Neural progenitor cell (in vitro differentiated cells): ENCODE results near the genes SMARCB1, DERL3 and GGT5.

DNA sequence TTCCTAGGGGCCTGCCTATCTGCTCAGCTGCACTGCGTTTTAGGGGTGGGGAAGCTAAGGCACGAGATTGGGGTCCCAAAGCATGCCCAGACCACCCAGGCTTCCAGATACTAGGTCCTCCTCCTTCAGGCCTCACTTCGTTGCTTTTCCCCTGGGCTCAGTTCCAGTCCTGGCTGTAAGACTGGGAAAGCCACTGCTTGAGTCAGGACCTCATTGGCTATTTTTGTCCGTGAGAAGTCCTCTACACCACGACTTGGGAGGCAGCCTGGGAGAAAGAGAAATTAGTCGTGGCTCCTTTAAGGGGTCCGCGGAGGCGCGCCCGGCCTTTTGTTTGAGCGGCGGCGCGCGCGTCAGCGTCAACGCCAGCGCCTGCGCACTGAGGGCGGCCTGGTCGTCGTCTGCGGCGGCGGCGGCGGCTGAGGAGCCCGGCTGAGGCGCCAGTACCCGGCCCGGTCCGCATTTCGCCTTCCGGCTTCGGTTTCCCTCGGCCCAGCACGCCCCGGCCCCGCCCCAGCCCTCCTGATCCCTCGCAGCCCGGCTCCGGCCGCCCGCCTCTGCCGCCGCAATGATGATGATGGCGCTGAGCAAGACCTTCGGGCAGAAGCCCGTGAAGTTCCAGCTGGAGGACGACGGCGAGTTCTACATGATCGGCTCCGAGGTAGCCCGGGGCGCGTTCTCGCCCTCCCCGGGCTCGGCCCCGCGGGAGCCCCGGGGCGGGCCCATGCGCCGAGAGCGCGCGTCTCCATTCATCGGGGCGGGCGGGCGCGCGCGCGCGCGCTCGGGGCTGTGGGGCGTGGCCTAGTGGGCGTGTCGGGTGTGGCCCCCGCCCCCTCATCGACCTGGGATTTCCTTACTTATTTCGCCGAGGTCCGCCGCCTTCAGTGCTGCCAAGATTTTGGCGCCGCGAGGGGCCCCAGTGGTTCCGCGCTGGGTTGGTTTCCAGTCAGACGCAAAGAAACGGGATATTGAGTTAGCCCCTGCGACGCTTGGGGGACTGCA lies at the start of gene SMARCB1:
Gene SMARCB1, plus strand, starts transcription at position 362 of the 999 bp plus-strand sequence.
- RAMPAGE, long total RNA, result no peak

DNA sequence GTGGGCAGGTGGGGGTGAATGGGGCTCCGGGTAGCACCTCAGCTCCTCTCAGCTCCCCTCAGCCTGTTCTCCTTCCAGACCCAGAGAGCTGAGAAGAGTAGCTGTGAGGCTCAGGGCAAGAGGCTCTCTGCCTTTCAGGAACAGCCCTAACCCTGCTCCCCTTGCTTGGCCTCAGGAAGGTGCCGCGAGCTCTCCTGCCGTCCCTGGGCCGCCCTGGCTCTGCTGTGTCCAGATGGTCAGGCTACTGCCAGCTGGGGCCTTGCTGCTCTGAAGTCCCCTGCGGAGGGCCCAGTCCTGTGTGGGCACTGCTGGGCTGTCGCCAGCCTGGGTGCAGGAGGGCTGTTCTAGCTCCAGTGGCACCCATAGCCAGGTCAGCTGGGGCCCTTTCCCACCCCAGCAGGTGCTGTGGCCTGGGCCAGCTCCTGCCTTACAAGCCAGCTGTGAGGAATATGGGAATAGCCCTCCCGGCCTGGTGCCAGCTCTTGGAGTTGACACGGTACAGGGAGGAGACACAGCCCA lies 4.1 kb downstream of the DERL3 start:
- RAMPAGE, long total RNA, result no peak

- RAMPAGE, long total RNA, result no peak
These were observed 3.6 kb downstream of the DERL3 start for GRCh38 chr22:23835175-23835646.

DNA sequence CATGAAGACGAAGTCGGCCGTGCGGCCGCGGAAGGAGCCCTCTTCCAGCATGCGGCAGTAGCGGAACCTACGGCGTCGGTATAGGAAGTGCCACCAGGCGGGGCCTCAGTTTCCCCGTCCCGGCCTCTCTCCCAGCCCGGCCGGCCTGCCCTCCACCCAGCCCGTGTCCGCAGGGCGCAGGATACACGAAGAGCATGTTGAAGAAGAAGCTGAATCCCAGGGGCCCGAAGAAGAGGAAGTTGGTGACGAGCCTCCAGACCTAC lies 496 bp downstream of the DERL3 start:
- RAMPAGE, long total RNA, result no peak

DNA sequence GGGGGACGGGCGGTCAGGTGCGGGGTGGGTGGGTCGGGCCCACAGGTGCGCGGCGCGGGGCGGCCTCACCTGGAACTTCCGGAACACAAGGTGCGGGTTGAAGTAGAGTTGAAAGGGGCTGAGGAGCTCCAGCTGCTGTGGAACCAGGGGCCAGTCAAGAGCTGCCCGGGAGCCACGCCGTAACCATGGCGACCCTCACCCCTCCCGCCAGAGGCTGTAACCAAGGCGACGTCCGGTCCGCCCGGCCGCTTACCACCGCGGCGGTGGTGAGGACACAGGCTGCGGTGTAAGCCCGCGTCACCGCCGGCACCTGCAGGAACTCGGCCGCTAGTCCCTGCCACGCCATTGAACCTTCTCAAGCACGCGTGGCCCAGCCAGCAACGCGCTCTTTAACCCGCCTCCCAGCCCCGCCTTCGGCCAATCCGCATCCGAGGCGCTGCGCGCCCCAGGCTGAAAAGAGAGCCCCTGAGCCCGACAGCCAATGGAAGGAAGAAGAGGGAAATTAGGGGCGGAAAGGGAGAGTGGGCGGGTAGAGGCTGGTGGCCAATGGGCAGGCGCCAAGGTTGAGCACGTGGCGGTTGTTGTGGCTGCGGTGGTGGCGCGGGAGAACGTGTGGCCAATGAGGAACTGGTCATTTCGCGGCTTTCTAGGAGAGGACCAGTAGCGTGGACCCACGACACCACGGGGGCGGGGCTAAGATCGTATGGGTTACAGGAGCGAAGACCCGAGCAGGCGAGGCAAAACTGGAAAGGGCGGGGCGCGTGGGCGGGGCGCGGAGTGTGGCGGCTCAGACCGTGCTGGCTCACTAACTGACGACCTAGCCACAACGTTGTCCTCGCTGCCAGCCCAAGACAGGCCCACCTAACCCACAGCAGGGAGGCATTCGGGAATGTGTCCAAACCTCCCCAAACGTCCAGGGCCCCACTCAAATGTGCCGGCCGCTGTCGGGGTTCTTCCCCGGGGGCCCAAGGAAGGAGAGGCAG lies at the start of gene DERL3:
Gene DERL3, minus strand, starts transcription at position 365 of the 983 bp plus-strand sequence.
- RAMPAGE, long total RNA, result no peak

GRCh38 chr22:23844236-23844877 lies 5.6 kb upstream of the DERL3 start:
- RAMPAGE, long total RNA, result no peak

- RAMPAGE, long total RNA, result no peak
These were observed 9.2 kb upstream of the DERL3 start for GRCh38 chr22:23847776-23848628.

DNA sequence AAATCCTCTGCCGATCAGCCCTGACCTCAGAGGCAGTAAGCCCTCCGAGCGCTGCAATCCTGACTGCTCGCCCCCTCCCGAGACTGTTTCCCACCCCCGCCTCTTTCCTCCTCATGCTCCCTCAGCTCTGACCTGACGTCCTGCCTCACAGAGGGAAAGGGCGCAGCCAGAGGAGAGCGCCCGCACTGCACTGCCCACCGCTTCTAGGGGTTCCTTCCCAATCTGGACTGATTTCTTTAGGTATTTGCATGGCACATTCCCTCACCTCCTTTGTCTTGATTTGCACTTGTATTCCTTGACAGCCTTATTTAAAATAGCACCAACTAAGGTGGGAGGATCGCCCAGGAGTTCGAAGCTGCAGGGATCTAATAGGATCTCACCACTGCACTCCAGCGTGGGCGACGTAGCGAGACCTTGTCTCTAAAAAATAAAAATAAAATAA lies 624 bp downstream of the SLC2A11 start:
- RAMPAGE, long total RNA, result no peak

DNA sequence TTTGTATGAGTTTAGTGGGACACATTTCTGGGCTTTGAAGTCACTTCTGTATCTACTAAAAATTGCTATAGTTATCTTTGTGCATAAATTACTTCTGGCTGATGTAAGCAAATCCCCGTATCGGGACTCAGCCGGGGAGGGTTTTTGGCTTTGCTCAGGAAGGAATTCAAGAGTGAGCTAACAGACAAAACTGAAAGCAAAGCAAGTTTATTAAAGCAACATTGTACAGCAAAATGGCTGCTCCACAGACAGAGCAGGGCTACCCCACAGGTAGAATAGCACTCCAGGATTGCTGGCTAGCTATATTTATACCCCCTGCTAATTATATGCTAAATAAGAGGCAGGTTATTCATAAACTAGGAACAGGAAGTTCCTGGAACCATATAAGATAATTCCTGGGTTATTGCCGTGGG lies 15.1 kb downstream of the MIF start:
- RAMPAGE, long total RNA, result no peak

GRCh38 chr22:23913295-23914446 lies 19.5 kb downstream of the MIF start:
- RAMPAGE, long total RNA, result no peak

DNA sequence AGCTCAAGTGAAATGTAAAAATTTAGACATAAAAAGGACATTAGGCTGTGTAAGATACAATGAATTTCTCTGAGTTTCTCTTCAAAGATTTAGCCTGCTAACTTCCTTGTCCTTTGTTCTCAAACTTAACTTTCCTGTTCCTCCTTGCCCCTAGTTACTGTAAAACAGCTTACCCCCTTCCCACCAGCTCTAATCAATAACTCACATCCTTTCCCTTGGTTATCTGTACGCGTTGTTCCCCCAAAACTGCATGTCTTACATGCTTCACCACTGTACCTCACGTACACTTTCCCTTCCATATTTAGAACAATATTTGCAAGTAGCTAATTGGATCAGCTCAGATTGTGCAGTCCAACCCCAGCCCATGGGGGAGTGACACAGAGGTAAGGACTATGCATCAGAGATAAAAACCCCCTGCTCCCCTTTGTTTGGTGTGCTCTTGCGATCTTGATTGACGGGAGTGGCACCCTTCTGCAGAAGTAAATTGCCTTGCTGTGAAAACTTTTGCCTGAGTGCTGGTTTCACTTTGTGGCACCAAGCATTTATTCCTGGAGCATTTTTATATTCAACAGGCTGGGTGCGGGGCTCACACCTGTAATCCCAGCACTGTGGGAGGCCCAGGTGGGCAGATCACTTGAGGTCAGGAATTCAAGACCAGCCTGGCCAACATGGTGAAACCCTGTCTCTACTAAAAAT lies 30.9 kb downstream of the MIF start:
- RAMPAGE, long total RNA, result no peak

GRCh38 chr22:23969745-23970535 lies 3.3 kb downstream of the DDTL start:
- RAMPAGE, long total RNA, result no peak

DNA sequence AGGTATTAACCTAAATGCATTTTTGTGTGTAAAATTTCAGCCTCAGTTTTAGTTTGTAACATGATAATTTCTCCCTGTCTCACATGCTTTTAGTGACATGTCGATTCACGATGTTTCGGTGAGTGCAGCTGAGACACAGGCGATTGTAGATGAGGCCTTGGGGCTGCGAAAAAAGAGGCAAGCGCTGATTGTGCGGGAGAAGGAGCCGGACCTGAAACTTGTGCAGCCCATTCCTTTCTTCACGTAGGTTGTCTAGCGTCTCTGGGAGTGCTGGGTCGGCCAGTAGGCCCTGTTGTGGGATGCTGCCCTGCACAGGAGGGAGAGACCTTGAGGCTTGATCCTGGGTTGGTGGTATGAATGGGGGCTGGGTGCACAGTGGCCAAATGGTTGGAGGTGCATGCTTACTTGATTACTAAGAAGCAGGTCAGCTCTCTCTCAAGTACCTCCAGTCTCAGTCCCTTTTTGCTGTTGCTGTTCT lies 39.7 kb downstream of the CABIN1 start:
- RAMPAGE, long total RNA, result no peak

DNA sequence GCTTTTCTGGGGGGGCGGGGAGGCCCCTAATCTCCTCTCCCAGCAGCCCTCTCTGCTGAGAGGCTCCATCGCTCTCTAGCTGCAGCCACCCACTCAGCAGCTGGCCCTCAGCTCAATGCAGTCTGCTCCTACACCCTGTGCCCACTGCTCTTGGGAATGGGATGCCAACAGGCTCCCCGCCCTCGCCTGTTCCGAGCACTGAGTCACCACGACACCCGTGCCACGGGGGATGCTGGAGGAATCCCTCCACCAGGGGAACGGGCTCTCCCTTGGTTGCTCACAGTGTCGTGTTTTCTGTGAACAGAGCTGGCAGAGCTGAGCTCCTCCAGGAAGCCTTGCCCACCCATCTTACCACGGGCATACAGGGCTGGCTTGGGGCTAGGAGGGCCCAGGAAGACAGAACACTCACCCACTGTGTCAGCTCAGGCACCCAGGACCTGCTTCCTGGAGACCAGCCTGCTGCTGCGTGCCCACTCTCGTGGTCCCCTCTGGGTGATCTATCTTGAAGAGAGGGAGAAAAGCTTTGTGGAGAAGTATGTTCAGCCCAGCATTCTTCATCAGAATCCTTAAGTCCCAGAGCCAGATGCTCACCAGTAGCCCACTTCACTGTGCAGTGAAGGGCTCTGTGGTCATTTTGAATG lies 23.3 kb upstream of the SUSD2 start:
- RAMPAGE, long total RNA, result no peak

GRCh38 chr22:24206486-24207155 lies 25.3 kb downstream of the SUSD2 start:
- RAMPAGE, long total RNA, result no peak

DNA sequence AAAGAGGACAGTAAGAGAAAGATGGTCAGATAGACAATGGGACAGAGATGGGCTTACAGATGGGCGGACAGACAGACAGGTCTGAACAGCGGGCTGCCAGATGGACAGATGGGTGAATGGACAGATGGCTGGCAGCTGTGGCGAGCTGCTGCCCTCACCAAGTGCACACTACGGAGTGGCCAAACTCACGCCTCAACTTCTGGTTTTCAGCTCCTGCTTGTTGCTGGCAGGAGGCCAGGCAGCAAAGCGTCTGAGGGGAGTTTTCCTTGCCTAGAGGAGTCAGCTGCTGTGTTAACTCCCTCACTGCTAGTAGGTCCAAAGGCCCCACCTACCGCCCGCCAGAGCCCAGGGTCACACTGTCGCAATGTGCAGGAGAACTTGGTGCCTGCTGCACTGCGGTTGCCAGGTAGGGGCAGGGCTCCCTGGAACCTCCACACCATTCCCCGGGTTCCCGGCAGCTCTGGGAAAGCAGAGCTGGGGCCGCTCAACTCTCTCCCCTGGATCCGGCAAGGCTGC lies at the start of gene GGT5:
Gene GGT5, minus strand, starts transcription at position 181 of the 516 bp plus-strand sequence.
- RAMPAGE, long total RNA, result no peak

- RAMPAGE, long total RNA, result no peak
These were observed 654 bp upstream of the GGT5 start for GRCh38 chr22:24245477-24245995.

DNA sequence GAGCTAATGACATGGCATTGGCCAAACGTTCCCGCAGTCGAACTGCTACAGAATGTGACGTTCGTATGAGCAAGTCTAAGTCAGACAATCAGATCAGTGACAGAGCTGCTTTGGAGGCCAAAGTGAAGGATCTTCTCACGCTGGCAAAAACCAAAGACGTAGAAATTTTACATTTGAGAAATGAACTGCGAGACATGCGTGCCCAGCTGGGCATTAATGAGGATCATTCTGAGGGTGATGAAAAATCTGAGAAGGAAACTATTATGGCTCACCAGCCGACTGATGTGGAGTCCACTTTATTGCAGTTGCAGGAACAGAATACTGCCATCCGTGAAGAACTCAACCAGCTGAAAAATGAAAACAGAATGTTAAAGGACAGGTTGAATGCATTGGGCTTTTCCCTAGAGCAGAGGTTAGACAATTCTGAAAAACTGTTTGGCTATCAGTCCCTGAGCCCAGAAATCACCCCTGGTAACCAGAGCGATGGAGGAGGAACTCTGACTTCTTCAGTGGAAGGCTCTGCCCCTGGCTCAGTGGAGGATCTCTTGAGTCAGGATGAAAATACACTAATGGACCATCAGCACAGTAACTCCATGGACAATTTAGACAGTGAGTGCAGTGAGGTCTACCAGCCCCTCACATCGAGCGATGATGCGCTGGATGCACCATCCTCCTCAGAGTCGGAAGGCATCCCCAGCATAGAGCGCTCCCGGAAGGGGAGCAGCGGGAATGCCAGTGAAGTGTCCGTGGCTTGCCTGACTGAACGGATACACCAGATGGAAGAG lies 51.0 kb downstream of the SPECC1L start:
- RAMPAGE, long total RNA, result no peak

- RAMPAGE, long total RNA, result no peak
These were observed 34.9 kb upstream of the ADORA2A start for GRCh38 chr22:24392428-24392978.

DNA sequence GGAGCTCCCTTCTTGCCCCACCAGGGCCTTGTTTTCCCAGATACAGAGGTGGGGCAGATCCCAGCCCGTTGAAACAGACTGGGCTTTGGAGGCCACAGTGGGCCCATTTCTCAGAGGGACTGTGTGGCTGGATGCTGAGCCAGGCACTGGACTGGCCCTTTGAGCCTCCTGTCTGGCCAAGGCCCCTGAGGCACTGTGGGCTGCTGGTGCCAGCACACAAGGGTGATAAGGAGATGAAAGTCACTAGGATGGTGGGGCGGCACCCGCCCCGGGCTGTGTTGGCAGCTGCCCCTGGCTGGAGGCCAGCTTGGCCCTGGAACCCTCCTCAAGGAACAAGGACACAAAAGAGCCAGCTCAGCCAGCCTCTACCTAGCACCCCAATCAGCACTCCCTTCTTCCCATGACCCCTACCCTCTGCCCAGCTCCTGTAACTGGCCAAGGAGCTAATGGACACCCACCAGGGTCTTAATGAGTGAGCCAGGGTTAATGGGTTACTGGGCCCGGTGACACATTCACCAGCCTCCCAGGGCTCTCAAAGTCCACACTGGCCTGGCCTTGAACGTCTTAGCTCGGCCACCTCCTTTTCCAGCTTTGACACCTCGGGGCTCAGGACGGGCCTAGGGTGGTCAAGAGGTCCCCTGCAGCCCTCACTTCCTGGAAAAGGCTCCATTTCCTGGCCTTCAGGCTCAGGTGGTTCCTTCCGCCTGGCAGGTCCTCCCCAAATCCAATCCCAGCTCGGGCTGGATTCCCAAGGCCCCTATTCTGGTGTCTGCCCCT lies 1.3 kb upstream of the GGT1 start:
- RAMPAGE, long total RNA, result no peak